Peyer's patch (tissue), 4 donors: ENCODE measurements around the gene PARVA.

DNA sequence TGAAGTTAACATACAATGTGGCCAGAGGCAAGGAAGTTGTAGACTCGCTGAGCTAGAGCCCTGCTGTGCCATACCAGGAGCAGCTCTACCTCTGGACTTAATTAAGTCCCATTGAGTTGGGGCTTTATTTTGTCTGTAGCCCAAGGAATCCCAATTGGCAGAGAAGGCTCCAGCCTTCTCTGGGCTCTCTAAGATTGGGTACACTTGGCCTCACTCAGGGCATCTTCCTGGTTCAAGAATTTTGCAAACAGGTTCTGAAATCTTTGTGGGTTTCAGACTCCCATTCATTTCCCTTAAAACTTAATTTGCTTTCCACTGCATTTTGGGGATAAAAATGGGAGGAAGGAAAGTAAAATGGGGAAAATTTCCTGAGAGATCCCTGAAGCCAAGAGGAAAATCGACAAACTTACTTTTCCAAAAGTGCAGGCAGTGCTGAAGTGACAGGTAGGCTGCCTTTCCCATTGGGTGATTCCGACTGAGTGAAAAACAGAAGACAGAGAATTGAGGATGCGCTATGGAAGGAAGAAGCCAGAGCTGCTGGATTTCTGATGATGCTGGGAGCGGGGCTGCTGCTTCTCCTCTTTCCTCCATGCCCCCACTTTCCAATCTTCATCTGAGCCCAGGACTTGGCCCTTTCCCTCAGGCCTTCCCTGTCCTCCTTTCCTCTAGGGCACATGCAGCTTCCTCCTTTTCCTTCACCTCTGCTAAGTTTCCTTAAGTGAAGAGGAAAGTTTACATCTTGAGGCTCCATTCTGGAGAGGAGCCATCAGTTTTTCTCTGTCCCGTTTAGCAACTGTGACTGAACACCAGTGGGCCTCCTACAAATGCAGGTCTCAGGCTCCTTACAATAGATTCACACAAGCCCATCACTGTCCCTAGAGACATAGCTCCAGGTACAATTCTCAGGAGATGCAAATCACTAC, 22.9 kb upstream of the LYVE1 start:
- PRO-cap: no peak
- RAMPAGE, long total RNA, 4 experiments: start-site peak on the minus strand in 2 of 4 experiments, centred at positions 428 to 590 of the sequence, 8 to 17 reads per replicate

DNA sequence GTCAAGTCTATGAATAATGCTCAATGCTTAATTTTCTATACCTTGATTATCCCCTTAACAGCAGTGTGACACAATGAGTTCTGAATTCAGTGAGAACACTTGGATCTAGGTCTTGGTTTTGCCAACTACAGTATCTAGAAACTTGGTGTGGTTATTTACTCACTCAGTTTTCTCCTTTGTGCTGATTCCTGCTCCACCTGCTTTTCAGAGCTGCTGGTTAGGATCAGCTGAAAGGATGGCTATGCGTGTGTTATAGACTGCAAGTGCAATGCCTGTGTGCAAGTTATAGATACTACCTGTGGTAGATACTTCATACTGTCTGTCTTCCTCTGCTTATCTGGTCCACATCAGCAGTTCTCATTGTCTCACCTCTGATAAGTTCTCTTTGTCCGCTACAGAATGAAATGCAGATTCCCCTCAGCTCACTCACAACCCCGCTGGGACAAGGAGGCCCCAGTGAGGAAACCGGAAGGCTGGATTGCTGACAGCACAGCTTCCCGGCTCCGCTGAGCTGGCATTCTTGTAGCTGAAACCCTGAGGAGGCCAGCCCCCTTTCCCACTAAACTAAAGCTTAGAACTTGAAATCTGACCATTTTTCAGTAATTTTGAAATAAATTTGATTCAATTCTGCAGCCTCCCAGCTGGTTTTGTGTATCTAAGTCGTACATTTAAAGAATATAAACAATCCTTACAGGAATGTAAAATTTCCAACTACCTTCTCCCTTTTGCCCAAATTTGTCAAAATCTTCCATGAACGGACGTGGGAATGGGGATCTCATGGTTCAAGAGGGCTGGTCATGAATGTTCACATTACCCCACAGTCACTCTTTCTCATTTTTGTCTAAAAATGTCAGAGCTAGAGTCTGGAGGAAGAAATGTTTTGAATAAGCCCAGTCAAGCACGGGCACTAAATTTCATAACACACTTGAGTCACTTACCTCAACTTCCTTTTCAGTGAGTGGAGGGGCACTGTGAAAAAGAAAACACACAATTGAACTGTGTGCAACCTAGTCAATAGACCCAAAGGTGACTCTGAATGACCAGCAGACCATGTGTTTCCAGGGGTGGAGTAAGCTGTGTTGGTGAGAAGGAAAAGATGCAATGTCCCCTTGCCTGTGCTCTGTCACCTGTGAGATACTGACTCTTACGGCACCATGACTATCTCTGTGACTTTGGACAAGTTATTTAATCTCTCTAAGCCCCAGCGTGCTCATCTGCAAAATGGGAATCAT, 37.8 kb upstream of the LYVE1 start:
- PRO-cap: unidirectional peak, minus-strand start at position 401 of the sequence
- RAMPAGE, long total RNA, 4 experiments: start-site peak on the minus strand in 2 of 4 experiments, centred at positions 619 to 631 of the sequence, 5 to 14 reads per replicate

- PRO-cap: no peak
- RAMPAGE, long total RNA, 4 experiments: no peak in any of the 4 experiments
Measured at GRCh38 chr11:10625791-10626416, 57.4 kb upstream of the LYVE1 start.

DNA sequence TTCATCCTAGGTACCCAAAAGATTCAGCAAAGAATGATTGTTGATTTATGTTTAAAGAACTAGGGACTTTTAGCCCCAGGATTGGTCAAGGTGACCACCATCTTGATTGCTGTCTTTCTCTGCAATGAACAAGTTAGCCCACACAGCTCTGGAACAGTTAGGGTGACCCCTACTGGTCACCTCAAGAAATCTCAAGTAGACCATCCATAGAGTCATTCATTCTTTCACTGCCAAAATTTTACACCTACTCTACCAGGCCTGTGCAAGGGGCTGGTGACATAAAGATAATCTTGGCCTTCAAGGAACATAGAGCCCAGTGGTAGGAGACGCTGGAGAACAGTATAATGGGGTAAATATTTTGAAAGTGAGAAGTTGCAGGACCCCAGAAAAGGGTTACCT, 39.3 kb downstream of the IRAG1 start:
- PRO-cap: no peak
- RAMPAGE, long total RNA, 4 experiments: no peak in any of the 4 experiments

GRCh38 chr11:10798852-10799873, 9.6 kb downstream of the EIF4G2 start:
- PRO-cap: no peak
- RAMPAGE, long total RNA, 4 experiments: no peak in any of the 4 experiments

DNA sequence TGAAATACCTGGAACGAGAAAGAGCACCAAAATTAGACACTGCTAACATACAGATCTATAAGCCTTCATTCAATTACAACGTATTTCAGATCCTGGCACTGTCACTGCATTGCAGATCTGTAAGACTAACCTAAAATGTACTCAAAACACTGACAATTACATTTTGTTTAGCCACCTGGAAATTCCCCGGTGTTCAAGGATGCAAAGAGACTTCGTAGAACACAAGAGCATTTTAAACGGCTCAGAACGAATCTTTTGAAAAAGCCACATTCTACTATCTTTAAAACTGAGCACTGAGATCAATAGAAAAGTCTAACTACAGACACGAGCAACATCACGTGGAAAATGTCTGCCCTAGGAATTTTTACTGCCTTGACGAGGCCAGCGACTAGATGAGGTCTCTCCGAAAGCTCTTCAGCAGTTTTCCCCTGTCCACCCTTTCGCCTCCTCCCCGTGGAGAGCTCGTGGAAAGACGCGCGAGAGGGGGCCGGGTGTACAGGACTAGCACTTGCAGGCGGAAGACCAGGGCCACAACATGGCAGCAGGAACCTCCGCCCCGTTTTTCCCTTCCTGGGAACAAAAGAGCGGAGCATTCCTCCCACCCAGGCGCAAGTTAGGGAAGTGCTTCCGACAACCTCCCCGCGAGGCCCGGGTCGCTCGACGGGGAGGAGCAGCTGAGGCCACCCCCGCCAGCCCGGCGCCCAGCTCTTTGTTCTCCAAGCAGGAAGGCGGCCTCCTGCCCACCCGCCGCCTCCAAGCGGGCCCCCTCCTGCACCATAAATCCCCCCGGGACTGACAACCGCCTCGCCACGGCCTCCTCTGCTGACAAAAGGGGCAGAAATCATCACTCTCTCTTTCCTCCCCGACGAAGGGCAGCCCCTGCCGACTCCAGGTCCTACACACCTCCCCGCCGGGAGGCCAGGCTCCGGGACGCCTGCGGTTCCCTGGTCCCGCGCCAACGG, 1.1 kb downstream of the EIF4G2 start:
- PRO-cap: unidirectional peak, plus-strand start at position 507 of the sequence; unidirectional peak, plus-strand start at position 525 of the sequence; bidirectional peak, plus-strand start at position 605 of the sequence, minus-strand start at position 615 of the sequence
- RAMPAGE, long total RNA, 4 experiments: no peak in any of the 4 experiments

DNA sequence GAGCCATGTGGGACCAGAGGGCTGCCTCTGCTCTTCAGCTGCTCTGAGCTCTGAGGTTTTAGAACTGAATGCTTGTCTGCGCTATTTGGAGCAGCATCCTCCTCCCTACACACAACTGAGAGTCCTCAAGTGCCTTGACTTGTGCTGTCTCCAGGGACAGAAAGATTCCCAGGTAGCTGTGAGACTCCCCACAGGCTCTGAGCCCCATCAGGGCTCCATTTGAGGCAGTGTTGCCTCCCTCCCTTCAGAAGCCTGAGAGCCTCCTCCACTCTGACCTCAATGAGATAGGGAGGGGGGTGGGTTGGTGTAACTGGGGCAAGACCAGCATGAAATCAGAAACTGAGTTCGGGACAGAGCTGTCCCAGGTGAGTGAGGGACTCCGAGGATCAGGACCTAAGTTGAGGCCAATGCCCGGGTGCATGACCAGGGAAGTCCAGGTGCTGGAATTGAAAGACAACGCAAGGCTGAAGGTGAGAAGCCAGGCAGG, 40.7 kb upstream of the ZBED5 start:
- PRO-cap: no peak
- RAMPAGE, long total RNA, 4 experiments: no peak in any of the 4 experiments

GRCh38 chr11:11857540-11858045, 15.8 kb downstream of the USP47 start:
- PRO-cap: no peak
- RAMPAGE, long total RNA, 4 experiments: no peak in any of the 4 experiments

- PRO-cap: no peak
- RAMPAGE, long total RNA, 4 experiments: no peak in any of the 4 experiments
Measured at GRCh38 chr11:11963156-11963505, 45.3 kb downstream of the DKK3 start.

- PRO-cap: no peak
- RAMPAGE, long total RNA, 4 experiments: no peak in any of the 4 experiments
Measured at GRCh38 chr11:11963506-11964360, 44.7 kb downstream of the DKK3 start.

GRCh38 chr11:12076039-12077058, 34.0 kb upstream of the MICAL2 start:
- PRO-cap: unidirectional peak, plus-strand start at chr11:12076824
- RAMPAGE, long total RNA, 4 experiments: start-site peak on the minus strand in 2 of 4 experiments, at chr11:12076089-12076096 at its widest, 22 to 34 reads per replicate

GRCh38 chr11:12095131-12095760, 15.1 kb upstream of the MICAL2 start:
- PRO-cap: no peak
- RAMPAGE, long total RNA, 4 experiments: no peak in any of the 4 experiments

DNA sequence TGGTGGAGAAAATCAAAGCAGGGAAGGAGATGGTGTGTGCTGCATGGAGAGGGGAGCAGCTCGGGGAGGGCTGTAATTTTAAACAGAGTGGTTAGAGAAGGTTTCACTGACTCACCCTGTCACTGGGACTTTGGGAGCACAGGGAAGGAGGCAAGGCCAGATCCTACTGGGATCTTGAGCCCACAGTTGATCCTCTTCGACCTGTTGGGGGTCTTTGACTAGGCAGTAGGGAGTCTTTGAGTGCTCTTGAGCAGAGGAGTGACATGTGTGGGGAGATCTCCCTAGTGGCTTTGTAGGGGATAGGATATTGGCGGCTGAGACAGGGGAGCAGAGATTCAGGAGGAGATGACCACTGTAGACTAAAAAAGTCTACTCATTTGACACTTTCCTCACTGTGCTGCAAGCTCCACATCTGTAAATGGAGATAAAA, 17.1 kb downstream of the MICAL2 start:
- PRO-cap: no peak
- RAMPAGE, long total RNA, 4 experiments: start-site peak on the plus strand in 1 of 4 experiments, centred at position 95 of the sequence, 14 reads per replicate

DNA sequence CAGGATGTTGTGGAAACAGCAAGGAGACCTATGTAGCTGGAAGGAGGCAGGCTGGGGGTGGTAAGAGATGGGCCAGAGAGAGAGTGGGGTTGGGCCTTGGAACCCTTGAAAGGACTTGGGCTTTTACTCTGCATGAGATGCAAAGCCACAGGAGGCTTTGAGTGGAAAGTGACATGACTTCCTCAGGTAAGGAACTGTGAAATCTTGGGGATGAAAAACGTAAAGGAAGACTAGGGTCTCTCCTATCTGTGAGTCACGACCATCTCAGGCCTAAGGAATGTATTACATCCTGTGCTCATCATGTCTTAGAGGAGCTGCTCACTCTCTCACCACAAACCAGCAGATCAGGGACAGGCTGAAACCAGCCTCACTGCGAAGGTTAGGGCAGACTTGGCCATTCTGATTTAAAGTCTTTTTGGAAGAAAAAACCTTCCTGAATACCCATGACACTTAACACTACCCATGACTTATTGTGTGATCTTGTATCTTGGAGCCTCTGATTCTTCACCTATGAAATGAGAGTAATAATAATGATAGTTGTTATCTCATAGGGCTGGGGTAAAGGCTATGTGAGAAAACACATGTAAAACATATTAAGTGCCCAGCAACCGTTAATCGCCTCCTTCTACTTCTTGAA, 65.5 kb downstream of the MICAL2 start:
- PRO-cap: no peak
- RAMPAGE, long total RNA, 4 experiments: no peak in any of the 4 experiments

GRCh38 chr11:12196464-12196663, 86.0 kb downstream of the MICAL2 start:
- PRO-cap: no peak
- RAMPAGE, long total RNA, 4 experiments: no peak in any of the 4 experiments

GRCh38 chr11:12225934-12226461, 115.6 kb downstream of the MICAL2 start:
- PRO-cap: no peak
- RAMPAGE, long total RNA, 4 experiments: no peak in any of the 4 experiments

DNA sequence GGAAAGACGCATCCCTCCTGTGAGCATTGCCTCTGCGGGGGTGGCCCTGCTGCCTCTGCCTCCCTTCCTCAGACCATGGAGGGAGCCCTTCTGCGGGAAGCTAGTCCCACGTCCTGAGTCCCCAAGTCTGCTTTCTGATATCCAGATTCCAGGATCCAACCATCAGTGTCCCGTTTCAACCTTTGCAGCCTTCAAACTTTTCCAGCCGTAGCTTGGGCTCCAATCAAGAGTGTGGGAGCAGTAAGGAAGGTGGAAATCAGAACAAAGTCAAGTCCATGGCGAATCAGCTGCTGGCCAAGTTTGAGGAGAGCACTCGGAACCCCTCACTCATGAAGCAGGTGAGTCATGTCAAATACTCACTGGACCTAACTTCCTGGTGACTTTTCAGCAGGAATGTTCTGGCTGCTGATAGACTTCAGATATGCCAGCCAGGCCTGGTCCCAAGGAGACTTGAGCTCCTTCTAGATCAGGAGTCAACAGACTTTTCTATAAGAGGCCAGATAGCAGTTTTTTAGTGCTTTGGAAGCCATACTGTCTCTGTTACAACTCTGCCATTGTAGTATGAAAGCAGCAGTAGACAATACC, 128.9 kb downstream of the MICAL2 start:
- PRO-cap: no peak
- RAMPAGE, long total RNA, 4 experiments: no peak in any of the 4 experiments

GRCh38 chr11:12242038-12242976, 131.9 kb downstream of the MICAL2 start:
- PRO-cap: no peak
- RAMPAGE, long total RNA, 4 experiments: no peak in any of the 4 experiments

GRCh38 chr11:12274386-12275629, 102.6 kb upstream of the PARVA start:
- PRO-cap: no peak
- RAMPAGE, long total RNA, 4 experiments: no peak in any of the 4 experiments

- PRO-cap: bidirectional peak, plus-strand start at chr11:12377565, minus-strand start at chr11:12377622
- RAMPAGE, long total RNA, 4 experiments: start-site peak on the plus strand in 2 of 4 experiments, at chr11:12377590-12377630 at its widest, 49 to 177 reads per replicate
Measured at GRCh38 chr11:12377254-12377706, at the start of gene PARVA. Gene PARVA, plus strand, starts transcription at chr11:12377571.